Measurements from ENCODE around the genes RBP5, FOXJ2 and PZP.

DNA sequence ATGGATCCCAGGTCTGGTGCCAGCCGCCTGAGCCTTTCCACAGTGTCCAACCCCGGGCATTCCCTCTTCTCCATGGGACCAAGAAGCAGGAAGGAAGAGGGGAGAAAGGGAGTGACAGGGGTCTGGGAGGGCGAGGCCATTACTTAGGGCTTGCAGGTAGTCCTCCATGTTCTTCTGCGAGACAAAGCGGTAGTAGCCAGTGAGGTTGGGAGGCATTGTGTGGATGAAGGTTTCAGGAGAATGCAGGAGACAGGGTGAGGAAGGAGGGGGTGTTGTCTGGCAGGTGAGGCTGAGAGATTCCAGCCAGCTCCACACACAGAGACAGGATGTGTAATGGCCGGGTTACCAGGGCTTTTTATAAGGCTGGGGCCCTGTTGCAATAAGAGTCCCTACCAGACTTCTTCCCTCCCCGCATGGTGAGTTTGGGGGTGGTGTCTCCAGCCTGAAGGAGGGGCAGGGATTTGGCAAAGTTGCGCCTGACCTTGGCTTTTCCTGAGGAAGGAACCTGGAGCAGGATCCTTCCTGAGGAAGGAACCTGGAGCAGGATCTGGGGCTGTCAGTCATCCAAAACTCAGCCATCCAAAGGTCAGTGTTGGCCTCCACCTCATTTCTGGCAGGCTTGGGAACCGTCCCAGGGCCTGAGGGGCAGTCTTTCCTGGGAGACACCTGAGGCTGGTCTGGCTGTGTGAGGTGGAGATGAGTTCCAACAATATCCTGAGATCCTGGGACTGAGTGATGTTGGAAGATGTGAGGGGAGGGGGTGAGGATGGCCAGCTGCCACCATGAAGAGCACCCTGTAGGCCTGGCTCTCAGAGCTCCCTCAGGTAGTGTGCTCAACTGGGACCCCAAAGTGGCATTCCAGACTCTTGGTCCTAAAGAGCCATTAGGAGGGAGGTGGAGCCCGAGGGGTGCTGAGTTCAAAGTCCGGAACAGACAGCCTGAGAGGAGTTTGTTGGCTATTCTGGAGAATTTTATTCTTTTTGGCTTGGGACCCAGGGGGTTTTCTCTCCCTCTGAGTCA lies at the start of gene RBP5:
Gene RBP5, minus strand, starts transcription at position 330 of the 1,020 bp plus-strand sequence.
- PRO-cap = no peak

DNA sequence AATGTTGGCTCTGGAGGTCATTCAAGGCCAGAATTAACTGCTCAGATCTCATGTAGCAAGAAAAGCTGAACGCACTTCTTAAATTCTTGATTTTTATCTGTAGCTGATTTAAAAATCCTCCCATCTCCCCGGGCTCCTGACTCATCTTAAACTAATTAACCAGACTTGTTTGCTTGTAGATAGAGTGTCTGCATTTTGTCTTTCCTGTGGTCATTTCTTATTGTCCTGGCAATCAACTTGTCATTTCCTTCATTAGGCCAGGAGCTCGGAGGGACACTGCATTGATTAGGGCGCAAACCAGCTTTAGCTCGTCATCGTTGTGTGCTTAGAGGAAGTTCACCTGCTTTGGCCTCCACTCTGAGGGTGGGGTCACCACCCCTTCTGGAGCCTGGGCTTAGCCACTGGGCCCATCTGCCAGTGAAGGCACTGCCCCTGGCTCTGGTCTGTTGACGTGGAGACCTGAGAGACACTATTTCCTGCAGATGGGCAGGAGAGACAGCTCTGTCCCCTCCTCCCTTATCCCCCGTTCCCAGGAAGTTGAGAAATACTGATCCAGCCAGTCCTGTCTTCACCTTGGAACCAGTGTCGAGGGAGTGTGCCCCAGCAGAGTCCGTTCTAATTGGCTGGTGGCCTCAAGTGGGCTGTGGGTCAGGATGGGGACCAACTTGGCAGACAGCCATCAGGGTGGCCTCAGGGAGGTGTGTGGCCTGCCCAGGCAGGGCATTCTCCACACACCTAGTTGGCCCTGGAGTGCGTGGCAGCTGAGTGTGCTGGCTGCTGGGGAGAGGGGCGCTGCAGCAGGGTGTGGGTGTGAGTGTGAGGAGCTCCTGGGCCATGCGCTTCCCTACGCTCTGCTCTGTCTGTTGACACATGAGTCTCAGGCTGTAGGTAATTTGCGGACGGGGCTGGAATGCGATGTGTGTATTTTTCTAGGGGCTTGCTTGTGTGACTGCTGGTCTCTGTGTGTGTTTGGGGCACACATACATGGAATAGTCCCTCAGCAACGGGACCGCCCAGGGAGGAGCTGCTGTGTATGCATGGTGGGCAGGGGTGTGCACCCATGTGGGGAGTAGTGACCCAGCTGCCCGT lies 25.3 kb downstream of the CLSTN3 start:
- PRO-cap = no peak

GRCh38 chr12:7638524-7639072 lies 27.1 kb downstream of the APOBEC1 start:
- PRO-cap = no peak

DNA sequence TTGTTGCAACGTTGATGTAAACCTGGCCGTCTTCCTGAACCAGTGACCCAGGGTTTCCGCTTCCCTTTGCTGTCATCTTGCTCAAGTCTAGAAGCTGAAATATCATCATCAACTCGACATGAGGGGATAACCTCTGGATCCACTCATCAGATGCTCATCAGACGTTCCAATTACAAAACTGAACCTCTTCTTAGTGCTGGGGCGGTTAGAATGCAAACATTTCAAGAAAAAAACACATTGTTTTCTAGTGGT lies 29.1 kb downstream of the SLC2A14 start:
- PRO-cap = no peak

DNA sequence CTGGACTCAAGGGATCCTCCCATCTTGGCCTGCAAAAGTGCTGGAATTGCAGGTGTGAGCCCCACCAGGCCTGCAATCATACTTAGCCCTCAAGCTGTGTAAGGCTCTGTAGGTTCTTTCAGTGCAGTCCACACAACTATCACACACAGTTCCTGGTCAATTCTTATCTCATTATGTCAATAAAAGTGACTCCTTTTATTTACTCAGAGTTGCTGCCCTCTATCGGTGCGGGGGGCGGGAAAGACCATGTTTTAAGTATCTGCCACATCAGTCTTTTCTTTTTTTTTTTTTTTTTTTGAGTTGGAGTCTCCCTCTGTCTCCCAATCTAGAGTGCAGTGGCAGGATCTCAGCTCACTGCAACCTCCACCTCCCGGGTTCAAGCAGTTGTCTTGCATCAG lies 28.9 kb downstream of the SLC2A3 start:
- PRO-cap = no peak

- PRO-cap = no peak
Observed at GRCh38 chr12:7928347-7928638, 7.7 kb downstream of the SLC2A3 start.

GRCh38 chr12:7932534-7932930 lies 3.5 kb downstream of the SLC2A3 start:
- PRO-cap = no peak

DNA sequence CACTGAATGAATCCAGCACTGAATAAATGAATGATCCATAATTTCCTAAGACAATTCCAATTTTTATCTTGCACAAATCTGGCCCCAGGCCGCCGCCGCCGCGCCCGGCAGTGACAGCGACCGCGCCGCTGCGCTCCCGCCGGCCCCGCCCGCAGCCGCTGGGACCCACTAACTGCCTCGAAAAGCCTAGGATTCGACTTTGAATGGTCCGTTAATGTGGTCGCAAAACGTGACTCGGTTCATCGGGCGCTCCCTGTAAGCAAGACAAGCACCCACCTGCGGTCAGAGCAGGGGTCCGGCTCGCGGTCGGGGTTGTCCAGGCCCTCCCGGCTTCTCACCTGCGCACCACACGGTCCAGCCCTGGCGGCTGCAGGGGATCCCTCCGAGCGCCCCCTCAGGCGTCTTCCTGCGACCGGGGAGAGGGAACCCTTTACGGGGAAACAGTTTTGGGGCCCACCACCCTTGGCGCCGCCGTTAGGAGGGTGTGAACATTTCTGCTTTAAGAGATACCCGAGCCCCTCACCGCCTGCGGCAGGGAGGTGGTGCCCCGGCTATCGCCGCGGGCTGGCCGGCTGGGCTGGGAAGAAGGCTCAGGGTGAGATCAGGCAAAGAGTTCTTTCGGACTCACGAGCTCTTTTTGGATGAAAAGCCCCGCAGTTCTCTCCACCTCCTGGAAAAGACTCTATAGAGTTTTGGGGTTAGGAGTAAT lies 13.7 kb upstream of the FOXJ2 start:
- PRO-cap = no peak

GRCh38 chr12:8032260-8033136 lies at the start of gene FOXJ2:
TSS of gene FOXJ2 (plus strand) at chr12:8032716.
- PRO-cap = bidirectional peak, plus-strand start at chr12:8032718, minus-strand start at chr12:8032586

- PRO-cap = no peak
Observed at GRCh38 chr12:8285607-8286093, 58.2 kb upstream of the FAM90A1 start.

GRCh38 chr12:8396475-8397060 lies 59.2 kb upstream of the CLEC6A start:
- PRO-cap = no peak

DNA sequence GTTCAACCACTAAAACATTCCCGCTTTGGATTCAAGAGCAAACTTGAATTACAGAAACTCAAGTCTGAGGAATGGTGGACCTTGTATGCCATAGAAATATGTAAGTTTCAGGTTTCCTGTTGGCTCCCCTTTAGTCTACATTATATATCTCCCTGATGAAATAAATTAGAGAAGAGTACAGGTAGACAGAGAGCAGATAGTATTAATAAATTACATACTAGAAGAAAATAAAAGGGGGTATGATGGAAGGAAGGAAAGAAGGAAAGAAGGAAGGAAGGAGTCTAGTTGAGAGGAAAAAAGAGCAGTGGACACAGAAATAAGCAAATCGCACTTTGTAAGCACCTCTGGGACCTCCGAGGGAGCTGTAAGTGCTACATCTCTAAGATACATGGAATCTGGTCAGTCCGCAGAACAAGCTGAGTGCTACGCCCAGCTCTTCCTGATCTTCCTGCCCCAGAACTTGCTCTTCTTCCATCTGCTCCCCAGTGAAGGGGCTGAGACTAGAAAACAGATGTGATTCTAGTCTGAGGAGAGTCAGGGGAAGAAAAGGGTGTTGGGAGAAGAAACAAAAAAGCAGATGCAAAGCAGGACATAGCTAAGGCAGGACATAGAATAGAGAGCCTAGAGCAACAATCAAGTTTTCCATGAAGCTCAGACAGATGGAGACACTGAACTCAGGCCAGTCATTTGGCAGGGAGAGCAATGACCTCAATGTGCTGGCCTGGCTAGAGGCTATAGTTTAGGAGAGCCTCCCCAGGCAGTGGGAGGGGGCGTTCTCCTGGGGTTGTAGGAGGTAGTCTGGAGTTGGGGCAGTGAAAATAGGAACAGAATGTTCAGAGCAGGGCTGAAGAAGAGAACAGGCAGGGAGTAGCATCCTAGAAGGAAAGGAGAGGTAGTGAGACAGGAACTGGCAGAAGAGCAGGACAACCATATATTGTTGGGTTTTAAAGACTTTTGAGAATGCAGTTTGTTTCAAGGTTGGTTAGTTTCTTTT lies 1.7 kb upstream of the MFAP5 start:
- PRO-cap = no peak

GRCh38 chr12:8788126-8788643 lies 34.2 kb upstream of the A2ML1 start:
- PRO-cap = no peak

DNA sequence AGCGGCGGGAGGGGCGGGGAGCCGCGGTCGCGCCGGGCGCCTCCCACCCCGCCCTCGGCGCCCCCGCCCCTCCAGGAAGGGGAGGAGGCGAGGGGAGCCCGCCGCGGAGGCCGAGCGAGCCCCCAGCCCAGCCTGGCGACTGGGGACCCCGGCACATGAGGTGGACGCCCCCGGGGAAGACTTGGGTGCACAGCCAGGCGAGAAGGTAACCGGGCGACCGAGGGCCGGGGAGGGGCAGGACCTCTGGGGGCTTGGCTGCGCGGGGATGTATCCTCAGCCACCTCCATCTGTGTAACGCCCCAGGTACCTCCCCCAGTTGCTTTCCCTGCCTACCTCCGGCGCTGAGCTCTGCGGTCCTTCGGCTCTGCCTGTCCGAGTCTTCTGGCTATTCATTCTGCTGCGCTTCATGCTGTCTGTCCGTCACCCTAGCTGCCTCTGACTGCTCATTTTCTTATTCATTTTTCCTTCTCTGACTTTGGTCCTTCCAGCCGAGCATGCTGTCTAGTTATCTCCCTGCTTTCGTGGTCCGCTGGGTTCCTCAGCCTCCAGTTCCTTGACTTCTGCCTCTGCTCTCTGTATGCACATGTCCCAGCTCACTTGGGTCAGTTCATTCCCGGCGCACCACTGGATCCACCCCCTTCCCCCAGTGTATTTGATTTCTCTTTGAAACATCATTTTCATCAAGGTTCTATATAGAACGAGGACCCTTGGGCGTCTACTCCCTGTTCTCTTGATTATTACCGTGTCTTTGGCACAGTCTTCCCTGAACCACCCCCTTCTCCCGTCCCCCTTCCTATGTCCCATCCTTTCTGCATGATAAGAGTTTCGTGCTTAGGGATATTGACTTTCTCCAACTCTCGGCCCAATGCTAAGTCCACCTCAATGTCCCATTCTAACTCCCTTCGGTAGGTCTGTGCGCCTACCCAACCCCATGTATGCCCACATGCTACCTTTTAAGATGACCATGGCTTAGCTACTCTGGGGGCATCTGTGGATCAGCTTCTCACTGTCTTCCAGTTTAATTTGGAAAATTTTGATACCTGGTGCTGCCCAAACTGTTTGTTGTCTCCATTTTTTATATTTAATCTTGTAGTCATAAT lies 664 bp downstream of the PHC1 start:
- PRO-cap = unidirectional peak, minus-strand start at position 383 of the sequence

- PRO-cap = no peak
Observed at GRCh38 chr12:8953742-8954648, 4.5 kb upstream of the M6PR start.

GRCh38 chr12:8991768-8992520 lies 2.6 kb downstream of the KLRG1 start:
- PRO-cap = no peak

DNA sequence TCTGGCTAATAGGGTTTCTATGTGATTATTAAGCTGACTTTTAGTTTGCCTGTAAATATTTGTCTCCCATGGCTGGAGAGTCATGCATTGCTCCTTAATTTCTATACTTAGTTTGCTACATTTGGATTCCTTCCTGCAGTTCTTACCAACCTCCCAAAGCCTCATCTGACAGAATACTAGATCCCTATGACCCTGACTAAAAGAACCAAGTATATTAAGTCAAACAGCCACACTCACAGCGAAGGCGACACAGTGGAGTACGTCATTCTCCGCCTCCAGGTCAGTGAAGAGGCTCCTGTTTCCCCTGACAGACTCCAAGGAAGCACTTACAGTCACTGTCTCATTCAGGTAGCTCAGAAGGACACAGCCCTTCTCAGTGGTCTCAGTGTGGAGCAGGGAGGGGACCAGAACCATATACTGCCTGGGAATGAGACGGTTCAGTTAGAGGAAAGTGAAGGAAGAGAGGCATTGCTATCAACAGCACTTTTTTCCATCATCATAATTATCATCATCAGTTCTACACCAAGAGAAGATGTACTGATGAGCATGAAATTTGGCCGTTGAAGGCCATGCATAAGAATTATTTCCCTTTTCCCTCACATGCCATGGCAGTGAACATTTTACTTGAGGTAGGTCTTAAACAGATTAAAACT lies 2.5 kb downstream of the A2M start:
- PRO-cap = no peak

- PRO-cap = no peak
Observed at GRCh38 chr12:9167382-9167677, 40.9 kb downstream of the PZP start.

DNA sequence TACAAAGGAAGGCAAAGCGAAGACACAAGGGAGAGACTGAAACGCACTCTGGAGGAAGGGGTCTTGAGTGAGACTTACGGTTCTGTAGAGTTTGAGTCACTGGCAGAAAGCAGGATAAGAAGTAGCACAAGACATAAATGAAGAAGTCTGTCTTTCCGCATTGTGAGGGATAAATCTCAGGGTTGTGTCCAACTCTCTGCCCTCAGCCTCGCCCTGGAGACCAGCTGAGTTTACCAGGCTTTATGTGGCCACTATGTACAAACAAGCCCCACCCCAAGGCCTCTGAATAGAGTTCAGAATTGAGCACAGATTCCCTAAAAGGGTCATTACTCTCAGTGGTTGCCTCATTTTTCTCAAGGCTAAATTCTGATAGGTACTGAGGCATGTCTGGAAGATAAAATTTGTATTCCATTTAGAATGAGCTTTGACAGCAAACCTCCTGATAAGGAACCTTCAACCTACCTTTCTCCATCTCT lies at the start of gene PZP:
Gene PZP, minus strand, starts transcription at position 215 of the 476 bp plus-strand sequence.
- PRO-cap = no peak

GRCh38 chr12:9220976-9221458 lies 12.8 kb upstream of the PZP start:
- PRO-cap = no peak

Measured in ureter (tissue), 1 donor.